Adrenal gland (tissue), 7 donors: ENCODE results near the gene TMEM248.

- PRO-cap, 3 experiments = no peak in any of the 3 experiments
- RAMPAGE, long total RNA, 4 experiments = no peak in any of the 4 experiments
- RRBS = no CpG with 5 or more reads among the region's 17 CpGs
Observed at GRCh38 chr7:65953652-65954397, 28.2 kb downstream of the GUSB start.

GRCh38 chr7:66043589-66044185 lies 31.9 kb upstream of the ASL start:
- PRO-cap, 3 experiments = peak in 1 of 3 experiments; most common plus-strand start chr7:66044075 (in 1); most common minus-strand start chr7:66044003 (in 1)
- RAMPAGE, long total RNA, 4 experiments = no peak in any of the 4 experiments
- RRBS = 2% methylated on average over 11 of the region's 25 CpGs

DNA sequence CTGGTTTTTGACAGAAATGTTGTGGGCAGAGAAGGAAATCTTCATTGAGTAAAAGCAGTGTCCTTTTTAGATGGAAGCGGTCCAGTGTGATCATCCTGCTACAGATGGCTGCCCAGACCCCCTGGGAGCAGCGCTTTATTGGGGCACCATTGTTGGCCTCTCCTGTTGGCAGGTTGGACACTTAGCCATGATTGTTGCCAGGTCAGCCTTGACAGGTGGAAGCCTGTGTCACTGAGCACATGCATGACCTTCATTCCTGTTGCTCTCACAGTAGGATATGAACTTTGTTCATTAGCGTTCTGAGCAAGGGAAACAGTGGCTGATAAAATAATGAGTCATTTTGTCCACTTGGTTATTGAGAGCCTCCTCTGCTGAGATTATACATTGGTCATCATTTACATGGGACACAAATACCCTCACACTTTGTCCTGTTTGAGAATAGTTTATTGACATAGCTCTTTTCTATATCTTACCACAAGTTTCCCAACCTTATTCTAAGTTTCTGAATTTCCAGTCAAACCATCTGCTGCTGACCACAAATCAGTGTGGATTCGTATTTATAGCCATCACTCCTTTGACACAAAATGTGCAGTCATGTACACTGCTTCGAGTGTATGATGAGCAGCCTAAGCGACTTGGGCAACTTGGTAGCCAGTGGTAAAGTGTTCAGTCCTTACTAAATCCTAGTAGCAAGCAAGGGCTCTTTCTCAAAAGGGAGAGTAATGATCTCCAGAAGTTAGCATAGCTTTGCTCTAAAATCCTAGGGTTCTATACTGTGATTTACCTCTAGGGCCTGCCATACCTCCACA lies 102.6 kb downstream of the TPST1 start:
- PRO-cap, 3 experiments = no peak in any of the 3 experiments
- RAMPAGE, long total RNA, 4 experiments = no peak in any of the 4 experiments
- RRBS = no CpG with 5 or more reads among the region's 6 CpGs

DNA sequence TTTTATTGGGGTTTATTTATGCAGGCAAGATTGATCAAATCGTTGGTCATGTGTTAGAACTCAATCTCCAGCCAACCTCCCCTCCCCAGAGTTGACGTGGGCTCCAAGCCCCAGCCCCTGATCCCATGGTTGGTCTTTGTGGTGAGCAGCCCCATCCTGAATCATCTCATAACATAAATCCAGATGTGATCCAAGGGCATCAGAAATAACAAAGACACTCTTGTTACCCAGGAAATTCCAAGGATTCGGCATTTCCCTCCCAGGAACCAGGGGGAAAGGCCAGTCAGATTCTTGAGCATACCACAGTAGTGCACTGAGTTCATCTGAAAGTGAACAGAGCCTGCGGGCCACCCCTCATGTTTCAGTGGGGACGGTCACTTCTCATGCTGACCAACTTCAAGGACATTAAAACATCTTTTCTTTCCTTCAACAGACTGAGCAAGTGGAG lies 151.3 kb downstream of the TPST1 start:
- PRO-cap, 3 experiments = no peak in any of the 3 experiments
- RAMPAGE, long total RNA, 4 experiments = no peak in any of the 4 experiments
- RRBS = no CpG with 5 or more reads among the region's 5 CpGs

GRCh38 chr7:66427785-66428556 lies 200.7 kb upstream of the KCTD7 start:
- PRO-cap, 3 experiments = peak in 1 of 3 experiments; most common plus-strand start chr7:66428323 (in 1); most common minus-strand start chr7:66428152 (in 1)
- RAMPAGE, long total RNA, 4 experiments = start-site peak on the minus strand in 4 of 4 experiments, at chr7:66428006-66428059 at its widest, 6 to 155 reads per replicate
- RRBS = no CpG with 5 or more reads among the region's 9 CpGs

GRCh38 chr7:66463974-66464399 lies 164.7 kb upstream of the KCTD7 start:
- PRO-cap, 3 experiments = no peak in any of the 3 experiments
- RAMPAGE, long total RNA, 4 experiments = no peak in any of the 4 experiments
- RRBS = 88% methylated on average over 1 of the region's 7 CpGs

GRCh38 chr7:66590526-66591217 lies 38.0 kb upstream of the KCTD7 start:
- PRO-cap, 3 experiments = no peak in any of the 3 experiments
- RAMPAGE, long total RNA, 4 experiments = no peak in any of the 4 experiments
- RRBS = no CpG with 5 or more reads among the region's 8 CpGs

DNA sequence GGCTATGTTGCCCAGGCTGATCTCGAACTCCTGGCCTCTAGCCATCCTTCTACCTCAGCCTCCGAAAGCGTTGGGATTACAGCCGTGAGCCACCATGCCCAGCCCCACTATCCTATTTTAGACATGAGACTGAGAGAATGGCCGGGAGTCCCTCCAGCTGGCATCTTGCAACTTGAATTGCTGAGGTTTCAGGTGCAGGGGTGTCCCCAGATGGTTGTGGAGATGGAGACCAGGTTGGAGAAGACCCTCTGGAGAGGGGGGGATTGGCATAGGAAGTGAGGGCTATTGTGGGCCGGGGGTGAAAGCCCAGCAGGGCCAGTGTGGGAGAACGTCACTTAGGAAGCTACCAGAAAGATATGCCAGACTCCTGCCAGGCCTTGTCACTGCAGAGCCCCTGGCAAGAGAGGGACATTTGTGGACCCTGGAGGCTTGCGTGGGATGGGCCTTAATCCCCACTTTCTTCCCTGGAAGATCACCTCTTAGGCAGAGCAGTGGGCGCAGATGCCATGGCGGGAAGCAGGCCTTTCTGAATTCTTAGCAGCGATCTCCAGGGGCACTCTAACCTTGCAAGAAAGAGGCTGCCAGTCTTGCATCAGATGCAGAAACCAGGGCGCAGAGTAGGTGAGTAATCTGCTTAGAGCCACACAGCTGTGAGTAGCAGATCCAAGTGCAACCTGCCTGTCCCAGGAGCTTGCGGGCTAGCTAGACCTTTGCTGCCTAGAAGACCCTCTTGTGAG lies 39.8 kb downstream of the KCTD7 start:
- PRO-cap, 3 experiments = no peak in any of the 3 experiments
- RAMPAGE, long total RNA, 4 experiments = no peak in any of the 4 experiments
- RRBS = no CpG with 5 or more reads among the region's 13 CpGs

- PRO-cap, 3 experiments = no peak in any of the 3 experiments
- RAMPAGE, long total RNA, 4 experiments = no peak in any of the 4 experiments
- RRBS = no CpG with 5 or more reads among the region's 14 CpGs
Observed at GRCh38 chr7:66698350-66699127, 42.0 kb upstream of the RABGEF1 start.

DNA sequence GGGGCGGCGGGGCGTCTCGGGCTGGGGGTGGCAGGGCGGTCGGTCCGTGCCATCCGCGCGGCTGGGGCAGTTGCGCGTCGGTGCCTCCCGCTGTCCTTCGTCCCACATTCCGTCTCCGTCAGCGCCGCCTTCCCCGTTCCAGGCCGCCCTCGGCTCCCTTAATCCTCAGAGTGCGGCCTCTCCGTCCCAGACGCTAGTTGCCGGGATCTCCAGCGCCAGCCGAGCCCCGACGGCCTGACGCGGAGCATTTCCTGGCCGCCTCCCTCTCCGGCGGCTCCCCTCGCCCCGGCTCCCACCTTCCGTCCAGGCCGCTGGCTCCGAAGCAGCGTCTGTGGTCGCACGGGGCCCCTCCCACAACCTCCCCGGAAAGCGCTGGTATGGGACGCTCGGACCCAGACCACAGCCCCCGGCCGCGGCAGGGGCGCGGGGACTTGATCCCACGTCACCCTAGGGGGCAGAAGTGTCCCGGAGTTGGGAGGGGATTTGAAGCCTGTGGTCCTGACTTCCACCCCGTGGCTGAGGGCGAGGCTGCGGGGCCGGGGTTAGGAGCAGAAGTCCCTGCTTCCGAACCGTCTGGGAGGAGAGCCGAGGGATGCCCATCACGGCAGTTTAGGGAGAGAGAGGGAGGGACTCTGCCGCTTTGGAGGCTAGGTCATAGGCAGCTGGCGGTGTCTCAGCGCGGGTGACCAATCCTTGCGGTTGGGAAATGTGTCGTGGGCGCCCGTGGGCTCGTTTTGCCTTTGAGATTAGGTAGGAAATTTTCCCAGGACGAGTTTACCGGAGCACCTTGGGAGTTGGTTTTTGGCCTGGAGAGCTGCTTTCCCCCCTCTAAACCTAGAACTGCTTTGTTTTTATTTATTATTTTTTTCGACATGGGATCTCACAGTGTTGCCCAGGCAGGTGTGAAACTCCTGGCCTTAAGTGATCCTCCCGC lies 581 bp downstream of the RABGEF1 start:
- PRO-cap, 3 experiments = peak in 3 of 3 experiments; most common plus-strand start position 189 of the sequence (in 3); most common minus-strand start position 172 of the sequence (in 3)
- RAMPAGE, long total RNA, 4 experiments = start-site peak on the minus strand in 1 of 4 experiments, centred at position 601 of the sequence, 11 reads per replicate
- RRBS = 1% methylated on average over 24 of the region's 75 CpGs

GRCh38 chr7:66773011-66773276 lies 32.4 kb downstream of the RABGEF1 start:
- PRO-cap, 3 experiments = no peak in any of the 3 experiments
- RAMPAGE, long total RNA, 4 experiments = no peak in any of the 4 experiments
- RRBS = no CpG with 5 or more reads among the region's 1 CpG

GRCh38 chr7:66845652-66846146 lies 75.3 kb upstream of the TMEM248 start:
- PRO-cap, 3 experiments = no peak in any of the 3 experiments
- RAMPAGE, long total RNA, 4 experiments = no peak in any of the 4 experiments
- RRBS = no CpG with 5 or more reads among the region's 13 CpGs

GRCh38 chr7:66920638-66921915 lies at the start of gene TMEM248:
Gene TMEM248 (plus strand): TSS chr7:66921225.
- PRO-cap, 3 experiments = peak in 3 of 3 experiments; most common plus-strand start chr7:66921231 (in 3); most common minus-strand start chr7:66921110 (in 2)
- RAMPAGE, long total RNA, 4 experiments = start-site peak on the plus strand in 1 of 4 experiments, at chr7:66921400-66921493 at its widest, 11 to 12 reads per replicate
- RRBS = 1% methylated on average over 55 of the region's 115 CpGs

DNA sequence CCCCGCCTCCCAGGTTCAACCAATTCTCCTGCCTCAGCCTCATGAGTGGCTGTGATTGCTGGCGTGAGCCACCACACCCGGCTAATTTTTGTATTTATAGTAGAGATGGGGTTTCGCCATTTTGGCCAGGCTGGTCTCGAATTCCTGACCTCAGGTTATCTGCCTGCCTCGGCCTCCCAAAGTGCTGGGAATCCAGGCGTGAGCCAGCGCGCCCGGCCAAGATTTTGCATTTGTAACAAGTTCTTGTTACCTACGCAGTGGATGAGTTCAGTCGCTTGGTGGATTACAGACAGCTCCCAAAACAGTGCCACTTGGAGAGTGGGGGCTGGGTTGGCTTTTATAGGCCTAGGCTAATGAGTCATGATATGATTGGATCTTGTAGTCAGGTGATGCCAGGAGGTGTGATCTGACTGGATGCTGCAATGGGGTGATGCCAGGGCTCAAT lies 20.4 kb downstream of the SBDS start:
- PRO-cap, 3 experiments = no peak in any of the 3 experiments
- RAMPAGE, long total RNA, 4 experiments = no peak in any of the 4 experiments
- RRBS = no CpG with 5 or more reads among the region's 12 CpGs

GRCh38 chr7:67301734-67301933 lies 24.9 kb downstream of the SPDYE21 start:
- PRO-cap, 3 experiments = no peak in any of the 3 experiments
- RAMPAGE, long total RNA, 4 experiments = no peak in any of the 4 experiments
- RRBS = no CpG with 5 or more reads among the region's 5 CpGs

GRCh38 chr7:68529177-68529673 lies 1069.0 kb upstream of the AUTS2 start:
- PRO-cap, 3 experiments = no peak in any of the 3 experiments
- RAMPAGE, long total RNA, 4 experiments = no peak in any of the 4 experiments
- RRBS = 77% methylated on average over 1 of the region's 5 CpGs

DNA sequence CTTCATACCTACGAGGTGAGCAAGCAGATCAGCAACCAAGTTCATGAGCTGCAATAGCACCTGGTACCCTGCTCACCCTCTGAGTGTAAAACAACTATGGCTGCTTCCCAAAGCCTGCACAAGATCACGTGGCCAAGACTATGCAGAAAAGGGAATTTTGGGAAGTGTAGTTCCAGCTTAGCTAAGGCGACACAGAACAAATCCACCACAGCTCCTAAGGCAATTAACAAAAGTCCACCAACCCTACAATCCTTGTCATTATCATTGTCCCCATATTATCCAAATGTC lies 95.9 kb upstream of the AUTS2 start:
- PRO-cap, 3 experiments = no peak in any of the 3 experiments
- RAMPAGE, long total RNA, 4 experiments = no peak in any of the 4 experiments
- RRBS = no CpG with 5 or more reads among the region's 3 CpGs

- PRO-cap, 3 experiments = peak in 2 of 3 experiments; most common minus-strand start chr7:69600063 (in 1)
- RAMPAGE, long total RNA, 4 experiments = no peak in any of the 4 experiments
- RRBS = 7% methylated on average over 3 of the region's 24 CpGs
Observed at GRCh38 chr7:69600010-69600606, 1.8 kb downstream of the AUTS2 start.

GRCh38 chr7:69953705-69954173 lies 355.5 kb downstream of the AUTS2 start:
- PRO-cap, 3 experiments = no peak in any of the 3 experiments
- RAMPAGE, long total RNA, 4 experiments = no peak in any of the 4 experiments
- RRBS = no CpG with 5 or more reads among the region's 2 CpGs

GRCh38 chr7:70416561-70416965 lies 715.4 kb upstream of the GALNT17 start:
- PRO-cap, 3 experiments = no peak in any of the 3 experiments
- RAMPAGE, long total RNA, 4 experiments = no peak in any of the 4 experiments
- RRBS = no CpG with 5 or more reads among the region's 10 CpGs